Left colon (tissue), 1 donor: ENCODE measurements around a stretch of chr4.

DNA sequence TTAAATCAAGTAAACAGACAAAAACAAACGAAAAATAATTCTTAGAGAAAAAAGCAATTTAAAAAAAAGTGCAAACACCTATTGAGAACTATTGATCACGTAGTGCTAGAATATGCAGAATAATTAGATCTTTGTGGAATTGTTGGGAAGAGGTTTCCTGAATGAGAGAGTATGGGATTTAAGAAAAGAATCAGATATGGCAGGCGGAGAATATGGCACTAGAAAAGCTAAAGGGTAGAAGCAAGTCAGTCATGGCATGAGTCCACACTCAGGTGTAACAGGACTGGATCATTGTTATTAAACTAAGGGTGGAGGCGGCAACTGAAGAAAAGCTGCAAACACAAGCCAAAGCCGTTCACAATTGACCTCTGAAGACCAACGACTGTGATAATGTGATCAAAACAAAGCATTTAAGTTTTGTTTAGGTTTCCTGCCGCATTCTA is 1.2 kb upstream of the SLAIN2 start:
- PRO-cap: no peak

GRCh38 chr4:48633793-48634529 is 143.9 kb downstream of the ZAR1 start:
- PRO-cap: no peak

DNA sequence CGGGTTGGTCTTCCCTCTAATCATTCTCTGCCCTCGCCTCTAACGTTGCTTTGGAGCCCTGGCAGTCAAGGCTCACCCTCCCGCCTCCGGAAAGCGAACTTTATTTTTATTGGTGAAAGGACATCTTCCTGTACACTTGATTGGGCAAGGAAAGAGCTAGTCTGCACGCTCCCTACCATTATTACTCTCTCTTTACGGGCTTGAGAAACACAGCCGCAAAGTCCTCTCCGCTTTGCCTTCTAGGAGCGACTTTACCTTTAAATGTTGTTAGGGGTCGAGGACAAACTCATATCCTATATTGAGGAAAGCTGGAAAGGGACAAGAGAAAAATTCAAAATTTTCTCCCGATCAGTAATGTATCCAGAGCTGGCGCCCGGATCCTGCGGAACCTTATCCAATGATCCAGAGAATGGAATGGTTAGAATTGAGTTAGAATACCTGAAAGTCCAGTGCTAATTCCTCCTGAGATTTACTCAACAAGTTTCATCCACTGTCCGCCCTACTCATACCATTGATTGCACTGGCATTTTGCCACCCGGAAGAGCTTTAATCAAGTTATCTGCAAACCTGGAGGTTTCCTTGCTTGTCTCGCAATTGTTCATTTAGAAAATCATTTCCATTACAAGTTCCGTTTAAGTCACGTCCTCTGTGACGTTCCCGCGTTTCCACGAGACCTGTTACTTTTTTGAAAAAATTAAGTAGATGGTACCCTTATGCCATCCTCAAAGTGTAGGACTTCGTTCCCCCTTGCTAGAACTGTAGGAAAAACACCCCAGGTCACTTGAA is 554 bp upstream of the FRYL start:
- PRO-cap: bidirectional peak, plus-strand start at position 206 of the sequence, minus-strand start outside the sequence

DNA sequence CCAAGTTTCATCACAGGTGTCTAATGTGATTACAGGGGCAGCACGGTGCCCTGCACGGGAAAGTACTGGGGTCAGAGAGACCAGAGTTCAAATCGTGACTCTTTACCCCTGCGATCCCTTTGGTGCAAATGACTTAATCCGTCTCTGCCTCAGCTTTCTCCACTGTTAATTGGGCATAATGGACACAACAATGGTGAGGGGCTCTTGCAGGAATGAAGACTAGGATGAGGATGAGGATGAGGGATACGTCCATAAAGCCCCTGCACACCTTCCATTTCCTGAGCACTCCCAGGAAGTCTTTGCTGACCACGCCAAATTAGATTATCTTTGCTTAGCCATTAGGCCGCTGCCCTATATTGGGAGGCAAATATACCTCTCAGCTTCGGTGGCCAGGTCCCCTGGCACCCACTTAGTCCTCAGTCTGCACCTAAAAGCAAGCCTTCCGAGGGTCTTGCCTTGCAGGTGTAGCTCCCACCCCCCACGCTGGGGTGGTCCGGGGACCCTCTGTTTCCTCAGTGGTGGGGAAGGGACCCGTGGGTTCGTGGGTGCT is 755 bp downstream of the OCIAD2 start:
- PRO-cap: no peak

DNA sequence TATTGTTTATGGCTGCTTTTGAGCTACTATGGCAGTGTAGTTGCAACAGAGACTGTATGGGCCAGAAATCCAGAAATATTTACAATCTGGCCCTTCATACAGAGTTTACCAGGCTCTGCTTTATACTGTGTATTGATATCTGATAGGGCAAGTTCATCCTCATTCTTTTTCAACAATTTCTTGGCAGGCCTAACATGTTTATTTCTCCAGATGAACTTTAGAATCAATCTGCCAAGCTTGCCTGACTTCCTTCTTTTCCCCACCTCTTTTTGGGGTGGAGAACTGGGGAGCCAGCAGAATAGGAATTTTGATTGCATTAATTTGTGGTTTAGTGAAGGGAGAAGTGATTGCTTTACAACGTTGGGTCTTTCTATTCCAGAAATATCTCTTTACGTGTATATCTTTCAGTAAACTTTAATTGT is 15.9 kb downstream of the DCUN1D4 start:
- PRO-cap: no peak

DNA sequence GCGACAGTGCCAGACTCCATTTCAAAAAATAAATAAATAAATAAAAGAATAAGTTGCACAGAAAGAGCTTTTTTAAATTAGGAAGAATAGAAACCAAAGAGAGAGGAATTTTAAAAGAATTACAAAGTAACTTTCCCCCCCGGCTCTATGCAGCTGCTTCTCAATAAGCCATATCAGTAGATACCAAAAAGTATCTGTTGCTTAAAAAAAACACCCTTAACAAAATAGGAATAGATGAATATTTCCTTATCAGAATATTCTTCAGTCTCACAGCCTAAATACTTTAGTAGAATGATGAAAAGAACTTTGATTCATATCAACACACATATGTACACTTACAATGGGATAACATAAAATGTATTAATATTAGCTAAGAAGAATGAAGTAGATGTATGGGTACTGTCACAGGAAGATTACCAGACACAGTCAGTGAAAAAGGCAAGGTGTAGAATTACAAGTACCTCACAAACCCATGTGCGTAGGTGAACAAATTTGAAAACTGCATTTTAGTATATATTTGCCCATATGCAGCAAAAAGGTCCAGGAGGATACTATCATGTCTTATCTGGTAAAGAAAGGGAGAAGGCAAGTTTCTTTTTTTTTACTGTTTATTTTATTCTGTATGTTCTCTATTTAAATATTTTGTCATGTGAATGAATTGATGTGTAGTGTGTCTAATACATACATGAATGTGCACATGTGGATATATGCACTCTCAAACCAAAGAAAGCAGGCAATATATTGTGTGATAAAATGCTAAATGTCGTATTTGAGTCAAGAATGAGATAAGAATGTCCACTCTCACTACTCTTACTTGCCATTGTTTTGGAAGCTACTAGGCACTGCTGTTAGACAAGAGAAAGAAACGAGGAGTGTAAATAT is 40.0 kb downstream of the DCUN1D4 start:
- PRO-cap: no peak

DNA sequence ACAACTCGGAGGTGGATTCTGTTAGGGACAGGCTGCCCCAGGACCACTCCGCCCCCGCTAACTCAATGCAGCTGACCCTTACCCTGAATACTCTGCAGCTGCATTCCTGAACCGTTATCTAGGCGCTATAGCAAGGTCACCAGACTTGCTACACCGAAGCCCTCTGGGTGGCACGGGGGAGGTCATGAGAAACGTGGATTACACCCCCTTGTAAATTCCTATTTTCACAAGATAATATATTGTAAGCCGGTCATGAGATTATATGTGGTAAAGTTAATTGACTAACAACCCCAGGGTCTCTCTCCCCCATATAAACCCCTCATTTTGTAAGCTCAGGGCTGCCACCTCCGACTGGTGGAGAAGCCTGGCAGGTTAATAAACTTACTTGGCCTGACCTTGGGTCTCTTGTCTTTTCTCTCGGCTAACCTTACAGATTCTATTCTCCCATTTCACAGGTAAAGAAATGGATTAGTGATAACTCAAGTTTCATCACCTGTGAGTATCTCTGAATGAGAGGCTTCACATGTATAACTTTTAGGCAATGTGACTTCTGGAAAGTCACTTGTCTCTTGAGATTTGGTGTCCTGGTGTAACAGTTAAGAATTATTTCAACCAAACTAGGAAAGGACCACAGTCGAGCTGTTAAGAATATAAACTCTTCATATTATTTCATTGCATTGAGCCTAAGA is 37.3 kb downstream of the ERVMER34-1 start:
- PRO-cap: no peak

GRCh38 chr4:52914112-52914641 is 52.1 kb downstream of the RASL11B start:
- PRO-cap: no peak

- PRO-cap: no peak
Observed at GRCh38 chr4:53401324-53401818, 23.9 kb downstream of the FIP1L1 start.

- PRO-cap: no peak
Observed at GRCh38 chr4:53652355-53652923, 61.2 kb upstream of the LNX1 start.

GRCh38 chr4:53908607-53909069 is 155.8 kb downstream of the CHIC2 start:
- PRO-cap: no peak

GRCh38 chr4:54020101-54021414 is 43.8 kb downstream of the CHIC2 start:
- PRO-cap: no peak

DNA sequence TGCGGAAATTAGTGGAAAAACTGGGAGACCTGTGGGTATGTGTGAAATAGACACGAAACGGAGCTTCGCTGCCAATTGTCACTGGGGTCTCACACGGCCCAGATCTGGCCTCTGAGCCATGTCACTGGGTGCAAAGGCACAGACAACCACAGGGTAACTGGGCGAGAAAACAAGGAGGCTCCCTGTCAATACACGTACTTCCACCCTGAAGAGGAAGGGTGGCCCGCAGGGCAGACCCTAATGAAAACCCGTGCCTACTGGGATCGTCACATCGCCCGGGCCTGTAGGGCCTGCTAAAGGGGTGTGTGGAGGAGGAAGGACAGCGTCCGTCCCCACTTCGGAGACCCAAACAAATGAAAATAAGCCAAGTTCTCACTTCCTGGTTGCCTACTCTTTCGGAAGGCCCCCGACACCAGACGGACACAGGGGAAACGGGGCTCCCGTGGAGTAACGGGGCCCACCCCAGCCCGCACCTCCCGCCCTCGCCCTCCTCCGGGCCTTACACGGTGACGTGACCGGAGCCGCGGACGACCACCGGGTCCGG is 654 bp downstream of the CHIC2 start:
- PRO-cap: unidirectional peak, plus-strand start at position 296 of the sequence; unidirectional peak, plus-strand start at position 390 of the sequence

DNA sequence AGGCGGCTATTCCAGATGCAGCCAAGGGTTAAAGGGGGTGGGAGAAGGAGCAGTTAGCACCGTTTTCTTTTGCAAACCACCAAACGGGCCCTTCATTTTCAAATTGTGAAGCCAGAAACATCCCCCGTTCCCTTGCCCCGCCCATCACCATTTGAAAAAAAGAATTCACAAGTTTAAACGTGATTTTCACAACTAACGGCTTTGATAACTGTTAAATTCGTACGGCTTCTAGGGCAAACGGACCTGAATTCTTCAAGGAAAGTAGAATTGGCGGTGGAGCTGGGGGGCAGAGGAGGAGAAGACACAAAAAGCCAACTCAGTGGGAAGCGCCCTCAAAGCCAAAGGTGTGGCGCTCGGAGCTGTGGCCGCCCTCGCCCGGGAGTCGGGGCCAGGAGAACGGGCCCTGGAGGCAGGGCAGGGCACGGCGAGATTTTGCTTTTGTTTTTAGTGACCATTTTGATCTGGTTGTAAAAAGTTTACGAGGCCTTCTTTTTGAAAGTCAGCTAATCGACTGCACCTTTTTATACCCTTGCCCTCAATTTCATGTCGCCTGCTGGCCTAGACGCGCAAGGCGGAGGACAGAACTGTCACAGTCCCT is 3.2 kb upstream of the PDGFRA start:
- PRO-cap: no peak

DNA sequence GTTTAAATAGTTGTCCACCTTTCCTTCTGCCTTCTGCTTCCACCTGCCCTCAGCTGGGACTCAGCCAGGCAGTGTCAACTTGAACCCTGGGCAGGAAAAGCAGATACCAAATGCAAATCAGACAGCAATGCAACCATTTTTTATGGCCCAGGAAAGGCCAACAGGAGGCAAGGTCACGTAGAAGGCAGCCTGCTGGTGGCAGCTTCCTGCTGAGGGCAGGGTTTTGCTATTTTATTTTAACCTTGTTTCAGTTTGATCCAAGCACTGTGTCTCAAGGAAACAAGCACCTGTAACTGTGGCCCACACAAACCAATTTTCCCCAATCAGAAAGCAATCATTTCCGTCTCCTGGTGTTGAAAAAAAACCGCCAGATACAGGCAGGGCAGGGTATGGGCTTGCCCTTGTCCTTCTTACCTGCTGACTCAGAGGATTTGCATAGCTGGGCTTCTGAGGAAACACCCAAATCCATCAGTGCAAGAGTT is 110.1 kb upstream of the KIT start:
- PRO-cap: bidirectional peak, plus-strand start at position 166 of the sequence, minus-strand start at position 62 of the sequence

GRCh38 chr4:54695383-54695745 is 37.6 kb downstream of the KIT start:
- PRO-cap: no peak

- PRO-cap: no peak
Observed at GRCh38 chr4:55078838-55079548, 46.4 kb downstream of the KDR start.

DNA sequence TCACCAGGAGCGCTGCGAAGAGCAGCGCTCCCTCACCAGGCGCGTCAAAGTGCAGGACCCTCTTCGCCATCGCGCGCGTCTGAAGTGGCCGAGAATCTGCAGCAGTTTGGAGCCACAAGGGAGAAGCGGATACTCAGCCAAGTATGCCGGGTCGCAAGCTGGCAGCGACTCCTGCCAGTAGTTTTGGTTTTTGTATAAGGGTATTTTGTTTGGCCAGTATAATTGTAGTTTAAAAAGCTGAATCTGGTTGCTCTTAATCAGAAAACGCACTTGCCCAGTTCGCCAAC is 462 bp upstream of the KDR start:
- PRO-cap: no peak

DNA sequence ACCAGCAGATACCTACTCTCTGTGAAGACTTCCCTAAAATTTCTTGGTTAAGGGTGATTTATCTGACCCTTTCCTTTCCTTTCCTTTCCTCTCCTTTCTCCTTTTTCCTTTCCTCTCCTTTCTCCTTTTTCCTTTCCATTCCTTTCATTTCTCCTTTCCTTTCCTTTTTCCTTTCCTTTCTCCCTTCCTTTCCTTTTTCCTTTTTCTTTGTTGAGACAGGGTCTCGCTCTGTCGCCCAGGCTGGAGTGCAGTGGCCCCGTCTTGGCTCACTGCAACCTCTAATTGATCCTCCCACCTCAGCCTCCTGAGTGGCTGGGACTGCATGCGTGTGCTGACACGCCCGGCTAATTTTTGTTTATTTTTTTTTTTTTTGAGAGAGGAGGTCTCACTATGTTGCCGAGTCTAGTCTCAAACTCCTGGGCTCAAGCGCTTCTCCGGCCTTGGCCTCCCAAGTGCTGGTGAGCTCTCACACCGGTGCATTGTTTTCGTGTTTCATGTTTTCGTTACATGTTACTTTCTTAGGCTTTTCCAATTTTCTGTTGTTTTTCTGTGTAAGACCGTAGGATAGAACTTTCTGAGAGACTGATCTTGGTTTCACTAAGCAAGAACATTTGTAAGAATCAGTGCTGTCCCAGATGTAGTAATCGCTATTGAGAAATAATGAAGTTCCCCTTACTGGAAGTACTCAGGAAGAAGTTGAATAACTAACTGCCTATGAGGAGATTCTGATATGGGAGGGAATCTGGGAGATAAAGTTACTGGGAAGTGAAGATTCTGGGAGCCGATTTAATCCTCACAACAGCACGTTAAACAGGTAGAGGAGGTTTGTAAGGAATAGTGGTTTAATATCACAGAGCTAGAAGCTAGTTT is 2.0 kb downstream of the TMEM165 start:
- PRO-cap: unidirectional peak, minus-strand start at position 584 of the sequence

GRCh38 chr4:55417691-55418101 is 21.9 kb downstream of the TMEM165 start:
- PRO-cap: no peak